Left common carotid artery plus branches (tissue), 1 donor: ENCODE results near the gene GSE1.

GRCh38 chr16:85206712-85207277 lies 94.5 kb upstream of the CIBAR2 start:
- PRO-cap, result no peak

- PRO-cap, result no peak
Measured at GRCh38 chr16:85309810-85310983, 197.9 kb upstream of the CIBAR2 start.

- PRO-cap, result no peak
Measured at GRCh38 chr16:85339168-85339416, 226.8 kb upstream of the CIBAR2 start.

- PRO-cap, result no peak
Measured at GRCh38 chr16:85395357-85396590, 217.3 kb upstream of the GSE1 start.

- PRO-cap, result no peak
Measured at GRCh38 chr16:85422003-85422884, 190.9 kb upstream of the GSE1 start.

DNA sequence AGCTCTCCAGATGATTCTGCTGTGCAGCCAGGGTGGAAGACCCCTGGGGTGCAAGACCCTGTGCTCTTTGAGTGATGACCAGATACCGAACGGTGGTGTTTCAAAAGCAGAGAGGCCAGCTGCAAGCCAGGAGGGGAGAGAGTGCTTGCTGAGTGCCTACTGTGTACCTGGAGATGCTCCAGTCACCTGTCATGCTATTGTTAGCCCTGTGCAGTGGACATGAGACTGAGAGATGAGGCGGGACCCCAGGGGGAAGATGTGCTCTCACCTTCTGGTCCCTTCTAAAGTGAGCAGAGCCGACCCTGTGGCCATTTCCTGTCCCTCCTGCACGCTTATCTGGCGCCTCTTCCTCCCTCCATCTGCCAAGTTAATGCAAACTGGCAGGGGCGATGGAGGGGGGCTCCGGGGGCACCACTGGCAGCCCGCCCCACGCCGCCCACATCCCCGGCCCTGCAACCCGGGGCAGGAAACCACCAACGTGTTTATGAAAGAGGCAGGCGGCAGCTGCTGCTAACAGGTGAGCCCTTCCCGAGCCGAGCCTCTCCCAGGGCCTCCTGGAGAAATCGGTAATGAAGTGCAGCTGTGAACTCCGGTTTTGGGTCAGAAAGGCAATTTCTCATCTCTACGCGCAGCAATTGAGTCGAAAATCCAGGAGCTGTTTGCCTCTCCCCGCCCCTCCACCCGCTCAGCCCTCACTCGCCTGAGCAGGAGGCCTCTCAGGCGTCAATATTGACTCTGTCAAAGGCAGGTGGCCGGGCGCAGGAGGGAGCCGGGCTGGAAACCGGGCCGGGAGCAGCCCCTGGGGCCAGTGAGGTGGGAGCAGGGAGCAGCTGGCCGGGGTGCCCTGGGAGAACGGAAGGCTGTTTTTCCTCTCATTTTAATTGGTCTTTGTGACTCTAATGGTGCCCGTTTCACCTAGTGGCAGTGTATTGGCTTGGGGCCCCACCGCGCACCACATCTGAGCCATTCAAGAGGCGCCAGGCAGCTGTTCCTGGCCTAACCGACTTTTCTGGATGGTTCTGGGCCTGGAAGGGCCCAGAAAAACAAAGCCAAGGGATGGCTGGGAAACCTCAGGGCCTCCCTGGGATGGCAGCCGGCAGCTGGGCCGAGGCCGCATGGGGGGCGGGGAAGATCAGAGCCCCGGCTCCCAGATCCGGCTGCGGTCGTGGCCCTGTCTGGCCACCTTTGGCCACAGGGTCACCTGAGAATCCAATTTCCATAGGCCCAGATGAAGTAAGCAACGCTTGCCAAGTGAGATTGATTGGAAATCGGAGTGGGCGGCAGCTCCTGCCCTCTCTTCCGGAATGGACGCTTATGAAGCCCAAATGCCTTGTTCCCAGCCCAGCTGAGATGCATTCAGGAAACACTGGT lies 164.3 kb upstream of the GSE1 start:
- PRO-cap, result no peak

- PRO-cap, result no peak
Measured at GRCh38 chr16:85537731-85538355, 75.3 kb upstream of the GSE1 start.

GRCh38 chr16:85568320-85569214 lies 44.6 kb upstream of the GSE1 start:
- PRO-cap, result no peak

DNA sequence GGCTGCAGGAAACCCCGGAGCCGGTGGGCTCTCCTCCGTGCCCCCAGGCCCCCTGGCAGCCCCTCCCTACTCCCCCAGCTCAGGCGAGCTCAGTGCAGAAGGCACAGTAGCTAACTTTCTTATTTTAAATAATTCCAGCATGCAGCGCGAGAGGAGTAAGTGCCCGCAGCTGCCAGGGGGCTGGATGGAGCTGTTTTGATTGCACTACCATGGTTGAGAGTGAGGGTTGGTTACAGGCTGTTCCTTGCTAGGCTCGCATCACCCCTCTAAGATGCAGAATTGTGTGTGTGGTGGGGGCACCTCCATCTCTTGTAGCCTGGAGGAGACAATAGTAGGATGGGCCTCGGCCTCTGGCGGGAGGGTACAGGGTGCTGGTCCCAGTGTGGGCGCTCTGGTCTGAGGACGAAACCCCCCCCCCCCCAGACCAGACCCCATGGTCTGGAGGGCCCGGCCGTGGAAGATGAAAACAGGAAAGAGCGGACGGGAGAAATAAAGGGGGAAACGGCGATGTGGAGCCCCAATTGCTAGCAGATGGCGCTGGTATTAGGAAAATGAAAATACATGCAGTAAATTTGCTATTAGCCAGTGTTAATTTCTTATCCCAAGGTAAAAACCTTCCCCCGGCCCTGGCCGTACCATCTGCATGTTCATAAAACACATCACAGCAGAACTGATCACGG lies 26.2 kb upstream of the GSE1 start:
- PRO-cap, result no peak

DNA sequence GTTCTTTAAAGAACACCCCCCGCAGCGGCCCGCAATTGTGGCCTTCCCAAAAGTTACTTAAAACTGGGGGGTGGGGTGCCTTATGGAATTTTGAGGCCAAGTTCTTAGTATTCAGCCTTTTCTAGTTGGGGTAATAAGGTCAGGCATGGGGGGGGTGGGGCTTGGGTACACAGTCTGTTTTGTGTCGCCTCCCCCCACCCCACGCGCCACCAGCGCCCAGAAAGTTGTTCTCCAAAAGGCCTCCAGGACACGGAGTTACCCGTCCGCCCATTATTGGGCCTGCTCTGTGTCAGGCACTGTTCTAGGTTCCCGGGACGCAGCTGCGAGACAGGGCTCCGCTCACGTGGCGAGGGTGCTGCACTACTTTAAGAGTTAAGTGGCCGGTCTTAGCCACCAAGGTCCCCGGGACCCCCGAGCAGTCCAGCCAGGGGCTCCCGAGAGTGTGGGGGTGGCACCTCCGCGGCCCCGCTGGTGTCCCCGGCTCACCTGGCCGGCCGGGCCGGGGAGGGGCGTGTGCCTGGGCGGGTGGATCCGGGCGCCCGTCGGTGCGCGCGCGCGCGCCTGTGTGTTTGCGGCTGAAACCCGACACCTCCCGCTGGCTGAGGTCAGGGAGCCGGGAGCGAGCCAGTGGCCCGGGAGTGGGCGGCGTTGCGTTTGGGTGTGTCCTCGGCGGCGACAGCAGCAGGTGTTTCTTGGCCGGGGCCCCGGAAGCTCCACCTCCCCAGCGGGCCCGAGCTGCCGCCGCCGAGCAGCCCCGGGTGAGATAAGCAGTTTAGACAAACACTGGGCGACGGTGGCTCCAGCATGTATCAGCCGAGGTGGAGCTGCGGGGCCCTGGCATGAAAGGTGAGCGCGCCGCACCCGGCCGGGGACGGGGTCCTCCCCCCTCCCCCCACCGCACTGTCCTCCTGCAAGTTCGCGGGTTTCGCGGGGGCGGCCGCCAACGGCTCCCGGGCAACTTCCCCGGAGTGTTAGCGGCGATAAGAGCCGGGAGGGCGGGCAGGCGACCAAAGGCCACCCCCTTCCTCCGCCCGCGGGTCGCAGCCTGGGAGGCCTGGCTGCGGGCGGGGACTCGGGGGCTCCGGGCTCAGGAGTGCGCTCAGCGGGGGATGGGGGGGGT lies at the start of gene GSE1:
TSS of gene GSE1 (plus strand) at position 770 of the 1,120 bp plus-strand sequence.
- PRO-cap, result bidirectional peak, plus-strand start at position 630 of the sequence, minus-strand start at position 563 of the sequence

- PRO-cap, result no peak
Measured at GRCh38 chr16:85614862-85615732, 2.0 kb downstream of the GSE1 start.

DNA sequence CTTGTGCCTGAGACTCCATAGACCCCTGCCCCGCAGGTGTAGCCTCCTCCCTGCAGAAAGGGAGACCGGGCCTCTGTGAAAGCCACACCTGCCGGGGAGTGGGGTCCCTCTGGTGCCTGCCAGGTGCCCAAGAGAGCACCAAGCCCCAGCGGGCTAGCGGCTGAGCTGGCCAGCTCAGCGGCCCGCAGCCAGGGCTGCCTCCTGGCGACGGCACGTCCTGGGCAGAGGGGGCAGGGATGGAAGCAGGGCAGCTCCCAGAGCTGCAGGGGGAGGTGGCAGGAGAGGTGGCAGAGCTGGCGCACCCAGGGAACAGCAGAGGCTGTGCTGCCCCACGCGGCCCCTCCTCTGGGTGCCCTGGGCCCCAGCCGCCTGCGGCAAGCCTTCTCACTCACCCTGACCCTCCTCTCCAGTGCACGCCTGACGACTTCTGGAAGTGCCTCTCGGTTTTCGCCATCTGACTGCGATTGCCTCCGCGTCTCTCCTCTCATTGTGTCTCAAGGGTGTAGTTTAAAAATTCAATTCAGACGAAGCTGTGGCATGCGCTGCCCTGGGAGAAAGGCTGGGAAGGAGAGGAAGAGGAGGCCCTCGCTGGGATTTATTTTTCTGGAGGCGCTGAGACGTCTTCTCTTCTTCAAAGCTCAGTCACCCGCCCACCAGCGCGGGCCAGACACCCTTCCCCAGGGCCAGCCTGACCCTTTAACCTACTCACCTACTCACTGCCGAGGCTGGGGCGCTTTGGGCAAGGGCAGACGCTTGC lies 24.8 kb downstream of the GSE1 start:
- PRO-cap, result no peak

DNA sequence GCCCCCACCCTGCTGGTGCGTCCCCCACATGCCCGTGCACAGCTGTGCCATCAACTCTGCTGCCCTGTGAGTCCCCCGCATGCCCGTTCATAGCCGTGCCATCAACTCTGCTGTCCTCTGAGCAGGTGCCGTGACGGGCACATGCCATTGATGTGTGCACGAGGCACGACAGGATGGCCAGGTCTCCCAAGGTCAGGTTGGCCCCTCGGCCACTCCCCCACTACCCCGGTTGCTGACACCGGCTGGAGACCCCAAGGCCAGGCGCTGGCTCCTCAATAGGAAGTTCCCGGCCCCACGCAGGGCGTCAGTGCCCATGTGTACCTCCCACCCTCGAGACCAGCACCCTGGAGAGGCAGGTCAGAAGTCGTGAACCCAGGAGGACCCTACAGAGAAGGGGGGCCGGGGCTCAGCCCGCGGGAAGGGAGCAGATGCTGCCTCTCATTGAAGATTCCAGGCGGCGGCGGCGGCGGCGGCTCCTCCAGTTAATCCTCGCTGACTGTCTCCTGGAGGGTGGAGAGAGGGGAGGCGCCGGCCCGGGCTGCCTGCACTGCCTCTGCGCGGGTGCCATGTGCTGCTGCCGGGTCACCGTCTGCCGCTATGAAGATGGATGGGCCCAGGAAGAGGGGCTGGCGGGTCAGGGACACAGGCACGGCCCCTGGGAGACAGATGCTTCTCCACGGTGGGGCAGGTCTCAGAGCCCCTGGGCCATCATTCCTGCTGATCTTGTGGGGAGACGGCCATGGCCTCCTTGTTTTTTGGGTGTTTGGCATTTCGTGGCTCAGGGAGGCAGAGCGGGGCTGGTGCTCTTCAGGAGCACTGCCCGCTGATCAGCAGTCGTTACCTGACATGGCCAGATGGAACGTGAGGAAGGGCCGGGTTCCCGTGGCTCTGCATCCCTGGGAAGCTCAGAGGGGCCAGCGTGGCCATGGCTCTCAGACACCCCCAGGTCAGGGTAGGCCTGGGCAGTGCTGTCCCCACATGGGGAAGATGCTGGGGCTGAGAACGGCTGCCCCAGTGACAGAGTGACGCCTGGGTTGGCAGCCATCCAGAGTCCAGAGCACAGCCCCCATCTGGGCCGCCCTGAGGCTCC lies 36.3 kb downstream of the GINS2 start:
- PRO-cap, result unidirectional peak, plus-strand start at position 453 of the sequence

GRCh38 chr16:85660991-85661727 lies 27.6 kb downstream of the GINS2 start:
- PRO-cap, result no peak

GRCh38 chr16:85687125-85687889 lies 1.4 kb downstream of the GINS2 start:
- PRO-cap, result no peak

GRCh38 chr16:85799891-85800986 lies 744 bp downstream of the COX4I1 start:
- PRO-cap, result no peak

- PRO-cap, result no peak
Measured at GRCh38 chr16:85847481-85848298, 48.2 kb downstream of the COX4I1 start.

DNA sequence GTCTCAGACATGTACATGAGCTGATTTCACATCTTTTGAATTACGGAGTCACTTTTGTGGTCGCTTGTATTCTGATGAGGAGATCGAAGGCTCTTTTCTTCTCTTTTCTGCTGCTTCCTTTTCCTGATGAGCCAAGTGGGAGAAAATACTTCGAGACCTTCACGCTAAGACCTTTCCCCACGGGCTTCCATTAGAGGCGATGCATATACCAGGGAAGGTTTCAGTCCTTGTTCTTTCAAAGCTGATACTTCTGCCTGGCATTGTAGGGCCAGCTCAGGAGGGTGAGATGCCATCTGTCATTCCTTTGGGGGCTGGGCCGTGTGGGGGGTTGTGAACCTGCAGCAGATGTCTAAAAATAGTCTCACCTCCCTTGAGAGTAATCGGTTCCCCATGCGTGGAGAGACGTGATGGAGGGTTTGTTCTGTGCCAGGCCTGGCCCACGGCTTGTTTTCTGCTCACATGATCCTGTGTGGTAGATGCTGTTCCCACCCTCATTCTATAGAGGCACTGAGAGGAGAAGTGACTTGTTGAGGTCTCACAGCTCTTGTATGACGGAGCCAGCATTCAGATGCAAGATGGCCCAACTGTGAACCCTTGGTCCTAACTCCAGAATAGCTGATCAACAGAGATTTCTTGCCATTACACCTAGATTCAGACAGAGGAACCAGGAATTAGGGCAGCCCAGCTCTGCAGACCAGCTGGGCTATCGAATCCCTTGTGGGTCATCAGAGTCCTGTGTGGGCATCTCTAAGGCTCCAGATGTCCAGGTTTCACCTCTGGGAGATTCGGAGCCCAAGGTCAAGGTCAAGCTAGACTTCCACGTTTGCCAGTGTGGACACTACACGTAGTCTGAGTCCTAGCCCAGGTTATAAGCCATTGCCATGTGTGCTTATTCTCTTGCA lies 4.6 kb downstream of the IRF8 start:
- PRO-cap, result no peak

DNA sequence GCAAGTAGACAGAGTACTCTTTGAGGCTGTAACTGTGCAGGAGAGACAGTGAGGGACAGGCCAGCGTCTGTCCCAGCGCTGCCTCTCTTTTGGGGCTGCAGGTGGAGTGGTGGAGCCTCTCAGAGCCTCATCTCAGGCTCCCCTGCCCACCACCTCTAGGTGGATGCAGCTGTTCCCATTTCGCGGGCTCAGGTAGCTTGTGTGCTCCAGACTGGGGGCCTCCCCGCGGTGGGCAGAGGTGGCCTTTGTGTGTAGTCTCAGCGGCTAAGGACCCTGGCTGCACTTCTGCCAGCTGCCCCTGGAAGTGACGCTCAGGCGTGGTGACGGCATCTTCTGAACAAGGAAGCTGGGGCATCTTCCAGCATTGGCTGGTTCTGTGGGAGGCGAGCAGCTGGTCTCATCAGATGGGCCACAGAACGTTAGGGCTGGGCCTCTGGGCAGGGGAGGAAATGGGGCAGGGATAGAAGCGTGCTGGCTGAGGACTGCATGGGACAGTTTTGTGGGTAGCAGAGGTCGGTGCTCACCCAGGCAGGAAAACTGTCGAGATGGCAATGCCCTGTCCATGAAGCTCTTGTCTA lies 16.1 kb downstream of the IRF8 start:
- PRO-cap, result no peak

GRCh38 chr16:85982458-85982969 lies 83.6 kb downstream of the IRF8 start:
- PRO-cap, result no peak